ENCODE measurements around a stretch of chr14.

DNA sequence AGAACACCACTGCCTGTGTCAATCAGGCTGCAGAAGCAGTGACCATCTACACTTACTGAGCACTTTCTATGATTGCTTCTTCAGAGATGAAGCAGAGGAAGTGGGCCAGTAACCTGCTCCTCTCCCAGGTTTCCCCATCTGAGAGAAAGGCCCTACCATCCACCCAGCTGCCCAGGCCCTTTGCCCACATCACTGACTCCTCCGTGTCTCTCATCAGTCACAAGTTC is 7.0 kb downstream of the FAM161B start:
- PRO-cap = no peak

- PRO-cap = no peak
Observed at GRCh38 chr14:74133670-74134717, 49.2 kb downstream of the LIN52 start.

- PRO-cap = no peak
Observed at GRCh38 chr14:74140031-74140846, 55.5 kb downstream of the LIN52 start.

DNA sequence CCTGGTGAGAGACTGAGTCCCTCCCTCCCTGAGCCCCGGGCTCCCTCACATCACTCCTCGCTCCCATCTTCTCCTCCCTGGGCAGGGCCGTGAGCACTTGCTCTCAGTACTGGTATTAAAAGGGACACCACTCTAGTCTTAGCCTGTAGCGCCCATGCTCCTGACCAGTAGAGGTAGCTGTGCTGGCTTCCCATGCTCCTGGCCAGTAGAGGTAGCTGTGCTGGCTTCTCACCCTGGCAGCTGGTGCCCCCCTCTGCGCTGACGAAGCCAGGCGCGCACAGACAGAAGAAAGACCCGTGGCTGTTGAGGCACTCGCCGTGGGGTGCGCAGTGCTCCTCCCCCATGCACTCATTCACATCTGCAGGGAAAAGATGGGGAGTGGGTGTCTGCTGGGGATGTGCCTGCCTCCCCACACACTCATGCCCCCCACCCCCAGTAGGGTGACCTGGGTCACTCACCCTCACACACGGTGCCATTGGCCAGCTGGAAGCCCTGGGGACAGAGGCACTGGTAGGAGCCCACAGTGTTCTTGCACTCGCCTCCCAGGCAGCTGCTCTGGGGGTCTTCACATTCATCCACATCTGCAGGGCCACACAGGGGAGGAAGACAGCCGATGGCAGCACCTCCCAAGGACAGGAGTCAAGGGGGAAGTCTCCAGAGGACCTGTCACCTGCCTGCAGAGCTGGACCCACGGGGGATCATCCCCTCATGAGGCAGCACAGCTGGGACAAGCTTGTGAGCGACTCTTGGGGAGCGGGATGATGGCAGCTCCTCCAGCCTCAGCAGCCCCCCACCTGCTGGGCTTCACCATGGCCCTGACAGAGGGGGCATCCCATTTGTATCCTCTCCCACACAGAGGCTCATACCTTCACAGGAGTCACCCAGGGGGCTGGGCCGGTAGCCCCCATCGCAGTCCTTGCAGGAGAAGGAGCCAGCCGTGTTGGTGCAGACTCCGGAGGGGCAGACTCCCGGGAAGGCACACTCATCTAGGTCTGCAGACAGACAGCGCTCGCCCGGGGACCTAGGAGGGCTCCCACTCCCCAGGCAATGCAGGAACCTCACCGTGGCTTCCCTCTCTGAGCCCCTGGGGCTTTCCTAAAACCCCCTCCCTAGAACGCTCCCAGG is 15.2 kb downstream of the ISCA2 start:
- PRO-cap = no peak

DNA sequence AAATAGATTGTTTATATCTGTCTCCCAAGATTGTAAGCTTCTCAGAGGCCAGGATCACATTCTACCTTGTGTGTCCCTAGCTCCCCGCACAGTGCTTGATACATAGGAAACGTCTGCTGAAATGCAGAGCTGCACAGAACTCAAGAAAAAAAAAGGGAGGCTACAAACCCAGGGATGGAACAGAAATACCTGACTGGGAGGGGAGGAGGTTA is 43.3 kb upstream of the LTBP2 start:
- PRO-cap = no peak

GRCh38 chr14:74664244-74664443 is 48.7 kb downstream of the AREL1 start:
- PRO-cap = no peak

- PRO-cap = no peak
Observed at GRCh38 chr14:74882076-74882941, 593 bp downstream of the DLST start.

- PRO-cap = no peak
Observed at GRCh38 chr14:74888593-74889357, 7.1 kb downstream of the DLST start.

DNA sequence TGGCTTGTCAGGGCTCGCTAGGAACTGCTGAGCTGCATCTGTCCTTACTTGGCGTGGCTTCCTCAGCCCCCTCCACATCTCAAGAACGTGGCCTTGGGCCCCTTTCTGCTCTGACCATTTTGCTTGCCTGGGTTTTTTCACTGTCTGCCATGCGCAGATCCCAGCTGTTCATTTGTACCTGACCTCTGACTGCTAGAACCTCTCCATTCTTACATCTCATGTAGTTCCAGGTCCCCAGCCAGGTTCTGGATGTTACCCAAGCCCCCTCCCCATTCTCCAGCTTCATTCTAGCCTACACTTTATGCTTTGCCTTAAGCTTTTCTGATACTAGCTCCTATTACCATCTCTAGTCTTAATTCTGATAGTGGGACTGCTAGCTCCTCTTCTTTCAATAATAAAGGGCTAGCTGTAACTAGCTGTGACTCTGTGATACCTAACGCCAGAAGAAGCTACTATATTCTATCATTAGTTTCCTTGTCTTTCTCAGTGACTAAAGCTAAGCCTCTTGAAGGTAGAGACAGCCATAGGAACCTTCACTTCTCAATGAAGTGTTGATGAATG is 11.5 kb downstream of the EIF2B2 start:
- PRO-cap = no peak

GRCh38 chr14:75249394-75250406 is 28.9 kb upstream of the FOS start:
- PRO-cap = no peak

- PRO-cap = no peak
Observed at GRCh38 chr14:75295483-75296543, 17.2 kb downstream of the FOS start.

DNA sequence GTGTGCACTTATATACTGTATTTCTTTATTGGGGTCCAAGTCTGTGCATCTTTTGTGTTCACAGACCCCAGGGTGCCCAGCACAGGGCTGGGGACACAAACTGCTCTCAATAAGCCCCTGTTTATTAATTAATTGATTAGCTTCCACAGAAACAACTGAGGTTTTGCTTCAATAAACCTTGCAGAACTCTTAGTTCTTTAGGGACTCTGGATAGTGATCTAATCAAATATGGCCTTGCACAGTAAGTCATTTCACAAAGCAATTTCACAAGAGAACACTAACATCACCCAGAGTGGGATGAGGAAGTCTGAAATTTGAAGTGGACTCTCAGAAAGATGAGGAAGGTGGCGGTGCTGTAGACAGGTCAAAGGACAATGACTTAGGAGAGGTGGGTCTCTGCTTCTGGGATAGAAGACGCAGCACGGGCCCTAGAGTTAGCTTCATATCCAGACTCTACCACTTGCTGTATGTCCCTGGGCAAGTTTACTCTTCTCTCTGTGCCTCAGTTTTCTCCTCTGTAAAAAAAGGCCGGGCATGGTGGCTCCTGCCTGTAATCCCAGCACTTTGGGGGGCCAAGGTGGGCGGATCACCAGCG is 18.7 kb downstream of the FOS start:
- PRO-cap = no peak

DNA sequence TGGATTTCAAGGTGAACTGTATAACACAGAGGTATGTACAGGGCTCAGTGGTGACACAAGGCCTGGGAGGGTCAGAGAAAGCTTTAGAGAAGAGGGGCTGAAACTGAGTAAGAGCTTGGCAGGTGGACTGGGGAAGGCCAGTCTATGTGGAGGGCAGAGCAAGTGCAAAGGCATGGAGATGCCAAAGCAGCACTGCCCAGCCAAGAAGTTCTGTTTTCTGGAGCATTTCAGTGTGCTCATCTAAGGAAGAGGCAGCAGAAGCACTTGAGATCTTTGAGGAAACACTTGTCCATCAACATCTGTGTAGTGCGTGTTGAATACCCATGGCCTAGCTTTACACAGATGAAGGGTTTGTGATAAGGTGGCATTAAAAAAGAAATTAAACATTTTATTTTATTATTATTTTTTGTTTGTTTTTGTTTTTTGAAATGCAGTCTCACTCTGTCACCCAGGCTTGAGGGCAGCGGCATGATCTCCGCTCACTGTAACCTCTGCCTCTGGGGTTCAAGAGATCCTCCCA is 52.9 kb downstream of the FOS start:
- PRO-cap = no peak

GRCh38 chr14:75426338-75427364 is 1.2 kb upstream of the JDP2 start:
- PRO-cap = bidirectional peak, plus-strand start at chr14:75426962, minus-strand start at chr14:75426826

- PRO-cap = no peak
Observed at GRCh38 chr14:75437717-75438490, 10.1 kb downstream of the JDP2 start.

- PRO-cap = no peak
Observed at GRCh38 chr14:75440359-75441564, 12.9 kb downstream of the JDP2 start.

DNA sequence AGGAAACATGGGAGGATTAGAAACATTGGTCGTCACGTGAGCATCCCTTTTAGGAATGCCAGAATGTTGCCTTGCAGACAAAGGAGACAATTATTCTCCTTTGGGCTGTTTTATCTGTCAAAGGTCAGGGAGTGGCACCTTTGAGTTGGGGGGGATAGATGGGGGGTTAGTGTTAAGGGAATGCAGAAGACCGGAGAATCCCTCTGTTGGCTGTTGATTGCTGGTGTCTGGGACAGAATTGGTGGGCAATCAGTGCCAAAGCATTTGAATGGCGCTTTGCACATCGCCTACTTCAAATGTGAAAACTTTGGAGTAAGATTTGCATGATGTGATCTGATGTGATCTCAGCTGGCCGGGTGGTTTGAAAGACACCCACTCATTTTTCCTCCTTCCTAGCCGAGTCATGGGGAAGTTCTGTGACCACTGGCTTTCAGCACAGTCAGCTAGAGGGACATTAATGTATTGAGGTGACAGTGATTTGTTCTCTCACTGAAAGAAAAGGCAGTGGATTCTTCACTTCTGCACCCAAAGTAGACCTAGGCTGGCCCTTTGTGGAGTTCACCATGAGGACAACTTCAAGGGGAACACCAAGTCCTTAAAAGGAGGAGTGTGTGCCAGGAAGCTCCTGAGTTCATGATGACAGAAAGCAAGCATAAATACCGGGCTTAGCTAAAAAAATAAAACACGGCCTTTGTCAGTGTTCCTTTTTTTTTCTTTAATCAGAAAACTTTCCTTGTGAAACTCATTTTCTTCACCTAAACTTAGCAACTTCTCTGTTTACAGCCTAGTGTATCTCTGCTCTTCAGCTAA is 31.5 kb downstream of the FLVCR2 start:
- PRO-cap = no peak

DNA sequence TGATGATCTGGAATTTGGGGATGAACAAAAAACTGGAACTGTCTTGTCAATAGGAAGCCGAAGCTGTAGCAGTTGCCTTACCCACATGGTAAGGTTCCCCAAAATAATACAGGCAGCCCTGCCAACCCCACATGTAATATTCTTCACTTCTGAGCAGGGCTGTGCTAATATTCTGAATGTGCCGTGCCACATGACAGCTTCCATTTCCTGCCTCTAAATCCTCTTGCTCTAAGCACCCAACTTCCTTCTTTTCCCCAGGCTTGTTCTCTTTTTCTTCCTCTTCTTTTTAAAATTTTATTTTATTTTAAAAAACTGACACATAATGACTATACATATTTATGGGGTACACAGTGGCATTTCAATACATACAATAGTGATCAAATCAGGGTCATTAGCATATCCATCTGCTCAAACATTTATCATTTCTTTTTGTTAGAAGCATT is 39.6 kb downstream of the GPATCH2L start:
- PRO-cap = no peak

- PRO-cap = no peak
Observed at GRCh38 chr14:76329207-76329527, 46.8 kb upstream of the ESRRB start.

DNA sequence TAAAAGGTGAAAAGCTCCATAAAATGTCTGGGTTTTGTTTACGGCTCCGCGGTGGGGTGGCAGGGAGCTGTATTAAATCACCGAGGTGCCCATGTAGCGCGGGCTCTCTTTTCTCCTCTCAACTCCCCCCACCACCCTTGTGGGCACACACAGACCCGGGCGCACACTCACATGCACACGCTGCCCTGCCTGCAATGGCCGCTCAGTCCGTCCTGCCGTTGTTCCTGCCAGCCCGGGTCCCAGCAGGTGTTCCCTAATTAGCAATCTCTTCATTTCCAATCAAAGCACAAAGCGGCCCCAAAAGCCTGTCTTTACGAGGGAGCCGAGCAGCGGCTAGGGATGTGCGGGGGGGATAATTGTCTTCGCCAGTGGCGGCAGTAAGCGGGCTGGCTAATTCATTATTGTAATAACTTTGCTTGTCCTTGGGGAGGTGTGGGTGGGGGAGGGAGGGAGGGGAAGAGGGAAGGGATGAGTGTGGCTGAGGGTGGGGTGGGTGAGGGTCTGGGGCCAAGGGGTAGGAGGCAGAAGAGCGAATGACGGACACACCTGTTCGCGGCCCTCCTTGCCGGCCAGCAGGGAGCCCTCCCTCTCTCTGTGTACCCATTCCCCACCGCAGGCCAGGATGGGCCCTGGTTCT is 46.3 kb upstream of the ESRRB start:
- PRO-cap = no peak

Measured in SP-49 (cell line).